Frontal cortex (tissue), 2 donors: ENCODE measurements around a stretch of chrX.

- RAMPAGE, long total RNA: no peak
Measured at GRCh38 chrX:63349312-63350339, 1.5 kb downstream of the SPIN4 start.

- RAMPAGE, long total RNA: no peak
Measured at GRCh38 chrX:64055112-64055385, 150.5 kb downstream of the AMER1 start.

DNA sequence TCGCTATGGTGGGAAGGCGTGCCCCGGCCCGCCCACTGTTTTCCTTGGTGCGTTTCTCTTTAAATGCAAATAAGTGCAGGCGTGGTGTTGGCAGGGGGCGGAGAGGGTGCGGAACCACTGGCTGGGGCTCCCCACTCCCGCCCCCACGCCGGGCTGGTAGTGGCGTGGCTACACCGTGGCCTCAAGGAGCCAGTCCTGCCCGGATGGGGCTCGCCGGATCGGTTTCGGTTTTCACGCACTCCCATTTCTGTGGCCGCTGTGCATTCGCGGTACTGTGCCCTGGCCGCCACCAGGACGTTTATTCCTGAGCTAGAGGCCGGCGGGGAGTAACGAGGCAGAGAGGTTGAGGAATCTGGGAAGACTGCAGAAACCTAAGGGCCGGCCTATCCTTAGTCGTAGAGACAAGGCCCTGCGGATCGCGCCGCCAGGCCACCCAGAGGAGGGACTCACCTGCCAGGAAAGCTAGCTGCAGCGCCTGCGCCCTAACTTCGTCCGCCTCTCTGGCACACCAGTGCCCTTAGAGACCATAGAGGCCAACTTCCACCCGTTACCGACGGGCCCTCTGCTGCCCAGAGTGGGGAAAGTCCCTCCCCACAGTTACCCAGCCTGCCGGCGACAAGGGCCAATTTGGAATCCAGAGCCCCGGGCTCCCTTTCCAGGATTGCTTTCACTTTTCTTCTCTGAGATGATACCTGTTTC lies 457 bp upstream of the AMER1 start:
- RAMPAGE, long total RNA: no peak

GRCh38 chrX:64931184-64931723 lies 45.0 kb downstream of the ZC4H2 start:
- RAMPAGE, long total RNA: no peak

GRCh38 chrX:65601448-65602089 lies 65.9 kb upstream of the MSN start:
- RAMPAGE, long total RNA: no peak

- RAMPAGE, long total RNA: no peak
Measured at GRCh38 chrX:65610113-65610447, 57.4 kb upstream of the MSN start.

DNA sequence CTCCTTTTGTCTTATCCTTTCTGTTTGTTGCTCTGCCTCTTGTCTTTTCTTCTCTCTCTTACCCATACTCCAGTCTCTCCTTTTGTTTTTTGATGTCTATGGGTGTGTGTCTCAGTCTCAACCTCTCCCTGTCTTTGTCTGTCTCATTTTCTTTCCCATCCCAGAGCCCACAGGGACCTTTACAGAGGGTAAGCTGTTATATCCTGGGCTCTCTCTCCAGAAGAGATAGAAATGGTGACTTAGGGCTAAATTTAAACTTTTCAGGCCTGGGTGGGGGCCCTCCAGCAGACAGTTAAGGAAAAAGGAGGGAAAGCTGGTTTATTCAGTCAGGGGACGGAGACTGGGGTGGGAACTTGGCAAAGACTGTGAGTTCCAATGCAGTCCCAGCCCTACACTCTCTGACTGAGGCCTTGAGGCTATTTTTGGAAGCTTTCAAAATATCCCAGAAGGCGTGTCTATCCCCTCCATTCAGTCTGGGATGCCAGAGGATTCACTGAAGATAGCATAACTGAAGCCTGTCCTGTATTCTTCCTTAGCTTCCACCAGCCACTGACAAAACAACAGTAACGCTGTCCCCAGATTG lies 32.2 kb upstream of the MSN start:
- RAMPAGE, long total RNA: no peak

DNA sequence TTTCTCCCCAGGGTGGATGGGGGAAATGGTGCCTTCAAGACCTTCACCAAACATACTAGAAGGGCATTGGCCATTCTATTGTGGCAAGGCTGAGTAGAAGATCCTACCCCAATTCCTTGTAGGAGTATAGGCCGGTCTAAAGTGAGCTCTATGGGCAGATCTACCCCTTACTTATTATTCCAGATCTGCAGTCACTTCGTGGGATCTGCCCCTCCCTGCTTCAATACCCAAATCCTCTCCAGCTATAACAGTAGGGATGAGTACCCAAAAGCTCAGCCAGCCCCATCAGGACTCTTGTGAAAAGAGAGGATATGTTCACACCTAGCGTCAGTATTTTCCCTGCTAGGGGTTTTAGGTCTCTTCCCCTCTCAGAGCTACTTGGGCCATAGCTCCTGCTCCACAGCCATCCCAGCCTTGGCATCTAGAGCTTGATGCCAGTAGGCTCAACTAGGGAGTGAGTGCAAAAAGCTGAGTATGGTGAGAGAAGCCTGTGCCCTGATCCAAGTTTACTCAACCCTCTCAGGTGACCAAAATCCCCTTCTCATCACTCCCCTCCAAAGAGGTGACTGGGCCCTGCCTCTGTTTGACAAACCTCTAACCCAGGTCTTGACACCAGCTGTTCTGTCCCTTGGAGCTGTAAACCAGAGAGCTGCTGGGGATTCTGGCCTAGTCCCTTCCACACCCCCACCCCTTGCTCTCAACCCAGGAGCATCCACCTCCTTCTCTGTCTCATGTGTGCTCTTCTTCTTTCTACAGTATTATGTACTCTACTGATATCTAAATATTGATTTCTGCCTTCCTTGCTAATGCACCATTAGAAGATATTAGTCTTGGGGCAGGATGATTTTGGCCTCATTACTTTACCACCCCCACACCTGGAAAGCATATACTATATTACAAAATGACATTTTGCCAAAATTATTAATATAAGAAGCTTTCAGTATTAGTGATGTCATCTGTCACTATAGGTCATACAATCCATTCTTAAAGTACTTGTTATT lies 73.4 kb downstream of the MSN start:
- RAMPAGE, long total RNA: no peak

DNA sequence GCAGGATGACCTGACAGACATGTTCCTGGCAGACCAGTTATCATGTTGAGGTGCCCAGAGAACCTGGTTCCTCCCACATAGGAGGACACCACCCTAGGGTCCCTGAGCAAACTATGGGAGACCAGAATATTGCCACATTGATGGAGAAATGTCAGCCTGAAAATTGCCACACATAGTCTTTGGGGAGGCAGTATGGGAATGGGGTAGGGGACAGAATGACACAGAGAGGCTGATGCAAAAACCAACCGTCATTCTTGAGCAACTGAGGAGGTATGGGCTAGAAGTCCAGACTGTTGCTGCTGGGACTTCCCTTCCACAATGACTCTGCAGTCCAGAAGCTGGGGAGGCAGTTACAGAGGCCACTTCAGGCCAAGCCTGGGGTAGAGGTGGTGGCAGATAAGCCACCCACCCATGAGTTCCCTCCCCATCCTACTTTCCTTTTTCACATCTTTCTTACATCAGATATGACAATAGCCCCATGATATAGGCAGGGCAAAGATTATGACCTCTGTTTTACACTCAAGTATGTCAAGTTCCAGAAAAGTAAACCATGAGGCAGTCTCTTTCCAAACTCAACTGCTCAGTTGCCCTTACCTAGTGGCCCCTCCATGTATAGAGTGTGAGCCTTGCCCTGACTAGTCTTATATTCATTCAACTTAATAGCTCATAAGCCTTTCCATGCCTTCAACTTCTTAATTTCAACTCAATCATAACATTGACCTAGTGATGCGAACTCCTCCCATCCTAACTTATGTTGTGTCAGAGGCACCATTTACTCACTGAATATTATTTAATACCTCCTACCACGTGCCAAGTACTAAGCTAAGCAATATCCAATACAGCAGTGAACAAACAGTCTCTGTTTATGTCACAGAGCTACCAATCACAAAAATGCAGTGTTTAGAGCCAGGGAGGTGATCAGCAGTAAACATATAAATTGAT lies 41.7 kb downstream of the VSIG4 start:
- RAMPAGE, long total RNA: no peak

DNA sequence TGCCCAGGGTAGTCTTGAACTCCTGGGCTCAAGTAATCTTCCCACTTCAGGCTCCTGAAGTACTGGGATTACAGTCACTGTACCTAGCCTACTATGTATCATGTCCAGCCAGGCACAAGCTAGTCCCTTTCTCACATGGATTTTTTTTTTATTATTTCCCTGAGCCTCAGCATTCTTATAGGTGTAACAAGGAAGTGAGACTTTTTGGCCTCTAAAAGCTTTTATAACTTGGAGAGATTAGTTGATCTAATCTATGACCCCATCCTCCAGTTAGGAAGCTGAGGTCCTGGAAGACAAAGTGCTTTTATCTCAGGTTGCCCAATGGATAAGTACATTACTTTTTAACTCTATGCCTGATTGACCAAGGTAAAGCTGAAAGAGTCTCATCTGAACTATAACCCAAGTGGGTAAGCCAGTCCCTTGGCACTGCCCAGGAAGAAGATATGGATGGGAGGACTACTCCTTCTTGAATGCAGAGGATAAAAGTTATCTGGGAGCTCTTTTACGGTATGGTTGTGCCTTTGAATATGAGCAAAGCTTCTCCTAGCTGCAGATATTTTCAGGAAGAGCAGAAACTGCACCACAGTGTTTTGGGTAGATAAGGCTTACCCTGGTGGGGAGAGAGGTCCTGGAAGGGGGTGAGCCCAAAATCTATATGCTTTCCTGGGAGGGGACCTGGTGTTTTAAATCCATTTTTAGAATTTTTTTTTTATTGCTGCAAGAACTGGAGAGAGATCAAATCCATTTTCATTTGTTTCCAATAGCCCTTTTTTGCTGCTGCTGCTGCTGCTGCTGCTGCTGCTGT lies 40.2 kb downstream of the VSIG4 start:
- RAMPAGE, long total RNA: no peak

GRCh38 chrX:66000352-66001424 lies 39.2 kb downstream of the VSIG4 start:
- RAMPAGE, long total RNA: no peak

DNA sequence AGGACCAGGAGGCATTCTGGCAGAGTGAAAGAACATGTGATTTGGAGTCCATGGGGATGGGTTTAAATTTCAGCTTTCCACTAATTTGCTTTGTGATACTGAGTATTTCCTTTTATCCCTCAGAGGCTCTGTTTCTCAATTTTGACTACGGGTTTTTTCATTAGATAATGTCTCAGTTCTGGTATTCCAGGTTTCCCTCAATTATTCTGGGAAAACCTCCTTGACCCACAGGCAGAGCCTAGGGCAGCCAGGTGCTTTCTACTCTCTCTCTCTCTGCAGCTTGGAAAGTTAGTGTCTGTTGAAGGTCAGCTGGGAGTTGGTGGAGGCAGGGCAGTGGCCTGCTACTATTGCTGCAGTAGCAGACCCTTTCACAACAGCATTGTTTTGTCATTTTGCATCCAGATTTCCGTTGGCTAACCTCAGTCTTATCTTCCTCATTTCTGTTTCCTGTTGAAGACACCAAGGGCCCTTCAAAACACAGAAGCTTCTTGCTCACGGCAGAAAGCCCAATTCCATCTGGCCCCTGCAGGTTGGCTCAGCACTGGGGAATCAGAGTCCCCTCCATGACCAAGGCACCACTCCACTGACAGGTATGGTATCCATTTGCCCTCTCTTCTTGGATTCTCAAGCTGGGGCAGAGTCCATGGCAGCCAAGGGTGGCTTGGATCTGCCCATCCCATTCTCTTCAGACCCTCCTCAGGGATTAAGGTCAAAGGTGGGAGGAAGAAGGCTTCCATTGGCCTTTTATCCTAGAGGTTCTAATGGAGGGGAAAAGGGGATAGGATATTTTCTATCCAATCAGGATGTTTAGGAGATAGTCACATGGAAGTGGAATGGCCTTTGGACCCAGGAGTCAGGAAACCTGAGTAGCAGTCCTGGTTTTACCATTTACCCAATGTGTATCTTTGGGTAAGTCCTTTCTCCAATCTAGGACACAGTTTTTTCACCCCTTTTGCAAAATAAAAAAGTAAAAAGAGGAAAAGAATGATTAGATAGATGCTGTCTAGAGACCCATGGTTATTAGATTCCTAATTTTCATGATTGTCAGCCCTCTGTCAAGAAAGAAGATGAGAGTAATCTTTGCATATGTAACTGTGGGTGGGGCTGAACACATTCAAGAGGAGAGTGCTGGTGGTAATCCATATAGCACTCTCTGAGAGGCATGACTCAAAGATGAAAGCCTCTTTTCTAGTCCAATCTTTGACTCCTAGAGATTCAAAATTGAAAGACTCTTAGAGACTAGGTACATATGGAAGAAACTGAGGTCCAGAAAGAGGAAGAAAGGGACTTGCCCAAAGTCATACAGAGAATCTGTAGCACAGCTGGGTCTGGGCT lies 24.5 kb downstream of the VSIG4 start:
- RAMPAGE, long total RNA: no peak

DNA sequence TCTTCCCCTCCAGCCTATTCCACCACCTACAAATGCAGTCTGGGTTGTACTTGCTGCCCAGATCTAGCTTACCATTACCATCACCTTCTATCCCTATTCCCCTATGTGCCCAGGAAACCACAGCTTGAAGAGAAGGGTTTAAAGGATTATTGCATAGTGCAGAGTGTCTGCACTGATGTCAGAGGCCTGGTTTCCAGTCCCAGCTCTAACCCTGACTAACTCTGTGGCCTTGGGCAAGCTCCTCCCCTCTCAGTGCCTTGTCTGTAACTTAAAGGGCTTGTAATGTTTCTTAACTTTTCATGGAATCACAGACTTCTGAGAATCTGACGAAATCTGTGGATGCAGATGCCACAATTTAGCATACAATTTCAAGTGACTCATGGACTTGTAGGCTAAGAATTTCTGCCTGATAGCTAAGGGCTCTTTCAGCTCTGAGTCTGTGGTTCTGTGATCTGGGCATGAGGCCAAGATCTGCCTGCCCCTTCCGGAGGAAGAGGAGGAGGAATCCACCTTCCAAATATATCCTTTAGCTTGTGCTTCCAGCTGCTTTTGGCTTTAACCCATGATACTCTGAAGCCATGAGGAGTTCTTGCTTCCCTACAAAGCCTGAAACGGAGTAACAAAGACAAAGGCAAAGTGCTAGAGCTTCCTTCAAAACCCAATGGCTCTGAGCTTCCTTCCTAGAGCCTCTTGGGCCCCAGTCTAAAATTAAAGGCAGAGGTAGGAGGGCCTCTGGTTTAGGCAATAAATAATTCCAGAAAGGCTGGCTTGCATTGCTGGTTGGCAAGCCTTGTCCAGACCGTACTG lies 236.9 kb downstream of the AR start:
- RAMPAGE, long total RNA: no peak

DNA sequence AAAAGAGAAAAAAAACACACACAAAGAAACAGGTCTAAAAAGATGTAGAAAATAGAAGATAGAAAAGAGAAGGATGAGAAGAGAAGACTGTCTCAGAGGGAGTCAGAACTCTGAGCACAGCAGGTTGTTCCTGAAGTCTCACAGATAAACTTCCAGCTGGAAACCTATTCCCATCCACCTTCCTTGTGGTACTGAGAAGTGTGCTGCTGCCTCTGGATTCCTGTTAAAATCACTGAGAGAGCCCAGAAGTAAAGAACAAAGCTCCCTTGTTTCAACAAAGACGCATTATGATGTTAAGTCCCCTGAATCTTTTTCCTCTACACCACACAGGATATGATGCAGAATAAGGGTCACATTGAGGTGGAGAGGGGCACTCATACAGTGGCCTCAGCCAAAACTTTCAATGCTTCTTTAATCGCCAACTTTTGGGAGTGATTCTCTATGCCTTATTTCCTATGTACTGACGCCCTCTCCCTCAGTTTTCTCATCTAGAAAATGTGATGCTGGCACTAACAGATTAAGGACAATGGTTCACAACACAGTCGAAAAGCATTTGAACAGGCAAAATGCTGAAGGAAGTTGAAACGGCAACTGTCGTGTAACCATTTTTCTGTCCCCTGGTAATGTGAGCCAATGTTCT lies 320.9 kb downstream of the OPHN1 start:
- RAMPAGE, long total RNA: no peak

- RAMPAGE, long total RNA: no peak
Measured at GRCh38 chrX:68298909-68299294, 134.4 kb downstream of the OPHN1 start.

DNA sequence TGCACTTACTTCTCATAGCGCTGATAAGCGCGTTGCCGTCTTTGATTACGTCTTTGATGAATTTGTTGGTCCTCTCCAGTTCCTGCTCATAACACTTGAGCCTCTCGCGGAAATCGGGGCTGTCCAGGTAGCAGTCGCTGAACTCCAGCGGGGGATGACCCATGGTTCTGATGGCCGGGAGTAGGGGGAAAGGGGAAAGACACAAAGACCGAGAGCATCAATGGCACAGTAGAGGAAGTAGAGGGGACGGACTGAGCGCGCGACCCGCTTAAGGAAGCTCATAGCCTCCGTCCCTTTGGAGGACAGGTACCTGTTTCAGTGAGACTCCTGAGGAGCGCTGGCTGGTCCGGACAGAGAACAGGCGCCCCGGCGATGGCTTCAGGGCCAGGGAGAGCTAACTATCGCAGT lies 433 bp downstream of the OPHN1 start:
- RAMPAGE, long total RNA: no peak

- RAMPAGE, long total RNA: no peak
Measured at GRCh38 chrX:68504298-68504826, 5.5 kb downstream of the YIPF6 start.

GRCh38 chrX:68794548-68794703 lies 34.4 kb upstream of the EFNB1 start:
- RAMPAGE, long total RNA: no peak

DNA sequence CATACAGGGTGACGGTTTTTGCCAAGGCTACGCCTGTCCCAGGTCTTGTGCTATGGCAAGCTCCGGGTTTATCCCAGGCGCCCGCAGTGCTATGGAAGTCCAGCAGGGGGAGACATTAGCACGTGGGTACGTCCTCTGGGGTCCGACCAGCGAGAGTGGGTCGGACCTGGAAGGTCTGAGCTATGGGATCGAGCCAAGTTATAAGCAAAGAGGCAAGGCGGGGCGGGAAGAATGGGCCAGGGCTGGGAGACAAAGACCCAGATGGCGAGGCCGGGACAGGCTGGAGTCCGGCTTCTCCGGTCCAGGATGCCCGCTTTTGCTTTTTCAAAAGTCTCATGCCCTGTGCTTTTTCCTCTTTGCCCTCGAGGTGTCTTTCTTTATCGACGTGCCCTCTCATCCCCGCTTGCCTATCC lies 954 bp upstream of the EFNB1 start:
- RAMPAGE, long total RNA: no peak

- RAMPAGE, long total RNA: no peak
Measured at GRCh38 chrX:68838848-68839173, 10.0 kb downstream of the EFNB1 start.